NCI-H460 (cell line): ENCODE measurements around the genes HMGB4 and GJB3.

DNA sequence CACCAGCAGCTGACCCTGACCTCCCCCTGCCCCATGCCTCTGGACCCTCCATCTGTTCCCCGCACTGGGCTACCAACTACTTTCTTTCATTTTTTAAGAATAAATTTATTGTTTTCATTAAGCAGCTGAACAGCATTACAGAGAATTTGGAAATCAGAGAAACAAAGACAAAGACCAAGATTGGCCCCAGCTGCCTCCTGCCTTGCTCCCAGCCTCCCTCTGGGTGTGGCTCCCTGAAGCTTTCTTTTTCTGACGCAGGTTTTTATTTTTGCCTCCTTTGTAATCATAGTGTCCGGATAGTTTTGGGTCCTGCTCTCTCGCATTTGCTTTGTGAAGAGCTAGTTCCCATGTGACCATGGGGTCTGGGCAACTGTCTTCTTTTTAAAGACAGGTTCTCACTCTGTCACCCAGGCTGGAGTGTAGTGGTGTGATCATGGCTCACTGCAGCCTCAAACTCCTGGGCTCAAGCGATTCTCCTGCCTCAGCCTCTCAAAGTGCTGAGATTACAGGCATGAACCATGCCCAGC is 12.9 kb downstream of the ZNF362 start:
RAMPAGE:
- cytosol, long total RNA: no peak
- long total RNA: no peak
- nucleus, long total RNA: no peak

GRCh38 chr1:33273375-33274037 is 17.2 kb downstream of the ZNF362 start:
RAMPAGE:
- cytosol, long total RNA: no peak
- long total RNA: no peak
- nucleus, long total RNA: no peak

GRCh38 chr1:33281374-33281940 is 25.2 kb downstream of the ZNF362 start:
RAMPAGE:
- cytosol, long total RNA: no peak
- long total RNA: no peak
- nucleus, long total RNA: no peak

DNA sequence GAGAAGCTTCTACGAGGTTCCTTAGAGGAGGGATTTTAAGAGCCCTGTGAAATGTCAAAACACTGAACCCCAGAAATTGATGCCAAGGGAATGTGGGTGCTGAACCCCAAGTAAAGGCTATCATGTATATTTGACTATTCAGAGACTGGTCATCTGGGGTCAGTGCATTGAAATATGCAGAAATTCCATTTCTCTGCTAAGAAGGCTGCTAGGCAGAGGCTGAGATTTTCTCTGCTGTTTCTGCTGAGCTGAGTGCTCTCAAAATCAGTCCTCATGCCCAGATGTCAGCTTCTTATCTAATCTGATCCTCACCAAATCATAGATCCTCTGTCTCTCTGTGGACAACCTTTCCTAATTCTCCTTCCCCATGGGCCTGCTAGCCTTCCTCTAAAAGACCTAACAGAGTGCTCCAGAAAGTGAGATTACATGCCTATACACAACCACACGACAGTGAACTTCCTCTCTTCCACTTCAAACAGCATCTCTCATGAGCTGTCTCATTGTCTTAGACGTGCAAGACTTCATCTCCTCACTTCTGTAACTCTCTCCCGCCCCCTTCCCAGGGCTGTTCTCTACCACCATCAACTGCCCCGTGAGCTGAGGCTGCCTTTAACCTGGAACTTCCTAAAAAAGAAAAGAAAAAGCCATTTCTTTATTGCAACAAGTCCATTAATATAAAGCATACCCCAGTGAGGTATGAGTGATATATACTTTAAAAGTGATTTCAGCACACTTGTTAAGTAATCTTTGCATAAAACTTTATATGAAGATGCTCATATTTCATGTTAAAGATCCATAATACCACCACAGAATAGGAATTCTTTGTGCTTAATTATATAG is 14.1 kb upstream of the A3GALT2 start:
RAMPAGE:
- cytosol, long total RNA: no peak
- long total RNA: no peak
- nucleus, long total RNA: no peak

GRCh38 chr1:33337917-33338415 is 17.1 kb upstream of the A3GALT2 start:
RAMPAGE:
- cytosol, long total RNA: no peak
- long total RNA: no peak
- nucleus, long total RNA: no peak

DNA sequence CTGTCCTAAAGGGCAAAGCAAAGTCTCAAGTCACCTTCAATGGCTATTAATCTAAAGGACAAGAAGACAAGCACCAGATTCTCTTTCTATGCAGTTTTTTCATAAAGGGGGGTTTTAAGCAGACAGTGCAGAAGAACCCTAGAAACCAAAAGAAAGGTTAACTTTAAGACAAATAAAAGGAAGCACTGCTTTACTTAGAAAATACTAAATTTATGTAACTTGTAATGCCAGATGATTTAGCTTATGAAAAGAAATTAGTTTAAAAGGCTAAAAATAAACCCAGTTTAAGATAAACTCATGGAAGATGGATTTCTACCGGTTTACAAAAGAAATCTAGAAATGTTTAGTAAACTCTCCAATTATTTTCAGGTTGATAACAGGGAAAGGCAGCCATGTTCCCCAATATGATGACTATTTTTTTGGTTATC is 23.0 kb upstream of the A3GALT2 start:
RAMPAGE:
- cytosol, long total RNA: no peak
- long total RNA: no peak
- nucleus, long total RNA: no peak

RAMPAGE:
- cytosol, long total RNA: no peak
- long total RNA: no peak
- nucleus, long total RNA: no peak
Measured at GRCh38 chr1:33345127-33345969, 24.4 kb upstream of the A3GALT2 start.

GRCh38 chr1:33863893-33864336 is at the start of gene HMGB4:
Gene HMGB4 (plus strand): TSS chr1:33864079.
RAMPAGE:
- cytosol, long total RNA: no peak
- long total RNA: no peak
- nucleus, long total RNA: no peak

DNA sequence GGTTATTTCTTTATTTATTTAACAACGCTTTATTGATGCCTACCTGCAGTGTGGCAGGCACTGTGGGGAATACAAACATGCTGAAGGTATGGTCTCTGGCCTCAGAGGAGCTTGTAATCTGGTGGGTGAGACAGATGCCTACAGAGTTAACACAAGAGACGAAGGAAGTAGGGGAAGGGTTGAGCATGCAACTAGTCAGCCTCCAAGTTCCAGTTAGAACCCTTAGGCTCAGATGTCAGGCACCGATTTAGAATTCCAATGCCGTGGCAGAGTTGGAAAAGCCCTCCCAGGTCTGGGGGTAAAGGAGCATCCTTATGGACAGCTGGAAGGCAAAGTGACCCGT is 133.0 kb upstream of the GJB5 start:
RAMPAGE:
- cytosol, long total RNA: no peak
- long total RNA: no peak
- nucleus, long total RNA: no peak

GRCh38 chr1:34781030-34781994 is at the start of gene GJB3:
Gene GJB3 (plus strand): TSS chr1:34781214.
RAMPAGE:
- cytosol, long total RNA: no peak
- long total RNA: no peak
- nucleus, long total RNA: no peak

DNA sequence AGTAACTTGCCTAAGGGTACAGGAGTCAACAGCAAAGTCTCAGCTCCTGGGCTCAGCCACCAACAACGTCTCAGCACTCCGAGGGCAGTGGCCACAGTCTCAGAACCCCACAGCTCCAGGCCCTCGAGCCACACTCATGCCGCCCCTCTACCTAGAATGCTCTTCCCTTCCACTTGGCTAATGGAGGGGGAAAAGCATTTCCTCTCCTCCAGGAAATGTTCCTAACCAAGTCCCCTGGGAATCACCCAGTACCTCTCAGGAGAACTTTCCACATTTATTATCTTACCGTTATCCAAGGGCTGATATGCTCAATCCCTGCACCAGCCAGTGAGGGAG is 1.0 kb upstream of the GJA4 start:
RAMPAGE:
- cytosol, long total RNA: no peak
- long total RNA: no peak
- nucleus, long total RNA: no peak

DNA sequence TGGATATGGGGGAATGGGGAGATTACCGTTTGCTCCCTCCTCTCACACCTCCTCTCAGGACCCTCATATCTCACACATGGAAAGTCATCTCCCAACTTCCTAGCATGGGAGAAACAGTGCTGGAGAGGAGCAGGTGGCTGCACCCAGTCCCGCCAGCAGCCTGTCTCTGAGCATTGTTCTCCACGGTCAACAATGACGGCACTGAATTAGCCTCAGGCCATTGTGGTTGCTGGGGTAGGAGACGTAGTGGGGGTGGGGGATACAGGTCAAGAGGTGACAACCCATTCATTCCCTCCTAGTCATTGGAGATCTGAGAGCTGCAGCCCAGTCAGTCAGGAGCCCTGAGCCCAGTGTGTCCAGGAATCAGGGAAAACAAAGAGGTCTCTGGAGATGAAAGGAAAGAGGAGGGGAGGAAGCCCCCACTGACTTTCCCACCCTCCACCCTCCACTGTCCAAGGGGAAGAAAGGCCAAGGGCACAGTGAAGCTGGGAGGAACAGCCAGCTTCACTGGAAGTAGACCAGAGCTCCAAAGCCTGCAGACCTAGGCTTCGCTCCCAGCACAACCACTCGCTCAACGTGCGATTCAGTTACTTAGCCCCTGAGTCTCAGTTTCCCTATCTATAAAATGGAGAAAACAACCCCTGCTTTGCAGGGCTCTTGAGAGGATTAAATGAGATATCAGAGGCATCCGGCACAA is 15.3 kb downstream of the SMIM12 start:
RAMPAGE:
- cytosol, long total RNA: no peak
- long total RNA: no peak
- nucleus, long total RNA: no peak

DNA sequence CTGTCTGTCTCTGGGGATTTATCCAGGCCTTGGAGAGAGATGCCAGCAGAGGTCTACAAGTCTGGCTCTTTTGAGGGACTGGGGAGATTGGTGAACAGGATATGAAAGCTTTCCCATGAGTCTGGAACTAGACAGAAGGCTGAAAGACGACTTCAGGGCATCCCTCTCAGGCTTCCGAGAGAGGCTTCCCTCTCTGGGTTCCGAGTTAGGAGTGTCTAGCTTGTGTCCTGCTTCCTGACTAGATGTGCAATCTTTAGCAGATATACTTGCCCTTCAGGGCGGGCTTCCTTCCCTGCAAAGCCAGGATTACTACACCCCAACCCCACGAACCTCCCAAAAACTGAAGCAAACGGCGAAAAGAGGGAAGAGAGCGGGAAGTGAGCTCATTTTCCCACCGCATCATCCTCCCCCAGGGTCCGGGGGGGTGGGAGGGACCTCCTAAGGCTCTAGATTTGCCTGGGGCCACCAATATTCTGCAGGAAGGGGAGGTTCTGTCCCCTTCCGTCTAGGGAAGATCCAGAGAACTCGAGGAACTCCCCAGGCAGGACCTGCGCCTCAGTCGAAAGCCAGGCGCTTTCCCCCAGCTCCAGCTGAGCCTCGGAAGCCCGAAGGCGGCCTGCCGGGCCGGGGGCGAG is 532 bp downstream of the TMEM35B start:
RAMPAGE:
- cytosol, long total RNA: no peak
- long total RNA: no peak
- nucleus, long total RNA: no peak

RAMPAGE:
- cytosol, long total RNA: no peak
- long total RNA: no peak
- nucleus, long total RNA: no peak
Measured at GRCh38 chr1:35192317-35192794, 589 bp downstream of the SFPQ start.

GRCh38 chr1:35370156-35370595 is 101.7 kb downstream of the ZMYM4 start:
RAMPAGE:
- cytosol, long total RNA: no peak
- long total RNA: no peak
- nucleus, long total RNA: no peak

GRCh38 chr1:35555935-35556528 is 1.2 kb downstream of the KIAA0319L start:
RAMPAGE:
- cytosol, long total RNA: no peak
- long total RNA: no peak
- nucleus, long total RNA: no peak

GRCh38 chr1:35718233-35718651 is 442 bp downstream of the C1orf216 start:
RAMPAGE:
- cytosol, long total RNA: no peak
- long total RNA: no peak
- nucleus, long total RNA: no peak

GRCh38 chr1:35769041-35769822 is 546 bp downstream of the CLSPN start:
RAMPAGE:
- cytosol, long total RNA: no peak
- long total RNA: no peak
- nucleus, long total RNA: no peak

DNA sequence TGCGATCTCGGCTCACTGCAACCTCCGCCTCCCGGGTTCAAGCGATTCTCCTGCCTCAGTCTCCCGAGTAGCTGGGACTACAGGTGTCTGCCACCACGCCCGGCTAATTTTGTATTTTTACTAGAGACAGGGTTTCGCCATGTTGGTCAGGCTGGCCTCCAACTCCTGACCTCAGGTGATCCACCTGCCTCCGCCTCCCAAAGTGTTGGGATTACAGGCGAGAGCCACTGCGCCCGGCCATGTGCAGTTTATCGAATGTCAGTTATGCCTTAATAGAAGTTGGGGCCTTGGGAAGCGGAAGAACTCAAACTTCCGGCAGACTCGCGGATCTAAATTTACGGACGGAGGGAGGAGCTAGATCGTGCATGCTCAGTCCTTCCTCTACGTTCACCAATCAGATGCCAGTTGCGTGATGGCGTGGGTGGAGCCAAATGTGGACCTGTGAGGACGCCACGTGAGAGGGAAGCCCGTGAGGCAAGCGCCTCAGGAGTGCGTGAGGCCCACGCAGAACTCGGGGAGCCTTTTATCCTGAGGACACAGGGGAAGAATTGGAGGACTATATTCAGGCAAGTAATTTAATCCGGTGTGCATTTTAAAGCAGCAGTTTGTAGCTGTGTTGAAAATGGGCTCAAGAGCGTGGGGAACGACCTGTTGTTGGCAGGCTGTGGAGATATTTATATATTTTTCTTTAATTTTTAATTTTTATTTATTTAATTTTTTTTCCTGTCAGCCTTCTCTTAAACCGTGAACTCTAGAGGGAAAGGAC is 13.5 kb upstream of the AGO1 start:
RAMPAGE:
- cytosol, long total RNA: no peak
- long total RNA: no peak
- nucleus, long total RNA: no peak

RAMPAGE:
- cytosol, long total RNA: no peak
- long total RNA: no peak
- nucleus, long total RNA: no peak
Measured at GRCh38 chr1:35982266-35983227, 51.6 kb downstream of the AGO3 start.